HTERT-HM (cell line): ENCODE results near the gene OLFM1.

- RRBS = 3% methylated on average over 23 of the region's 51 CpGs
These were observed 1.2 kb upstream of the VAV2 start for GRCh38 chr9:133993061-133993983.

DNA sequence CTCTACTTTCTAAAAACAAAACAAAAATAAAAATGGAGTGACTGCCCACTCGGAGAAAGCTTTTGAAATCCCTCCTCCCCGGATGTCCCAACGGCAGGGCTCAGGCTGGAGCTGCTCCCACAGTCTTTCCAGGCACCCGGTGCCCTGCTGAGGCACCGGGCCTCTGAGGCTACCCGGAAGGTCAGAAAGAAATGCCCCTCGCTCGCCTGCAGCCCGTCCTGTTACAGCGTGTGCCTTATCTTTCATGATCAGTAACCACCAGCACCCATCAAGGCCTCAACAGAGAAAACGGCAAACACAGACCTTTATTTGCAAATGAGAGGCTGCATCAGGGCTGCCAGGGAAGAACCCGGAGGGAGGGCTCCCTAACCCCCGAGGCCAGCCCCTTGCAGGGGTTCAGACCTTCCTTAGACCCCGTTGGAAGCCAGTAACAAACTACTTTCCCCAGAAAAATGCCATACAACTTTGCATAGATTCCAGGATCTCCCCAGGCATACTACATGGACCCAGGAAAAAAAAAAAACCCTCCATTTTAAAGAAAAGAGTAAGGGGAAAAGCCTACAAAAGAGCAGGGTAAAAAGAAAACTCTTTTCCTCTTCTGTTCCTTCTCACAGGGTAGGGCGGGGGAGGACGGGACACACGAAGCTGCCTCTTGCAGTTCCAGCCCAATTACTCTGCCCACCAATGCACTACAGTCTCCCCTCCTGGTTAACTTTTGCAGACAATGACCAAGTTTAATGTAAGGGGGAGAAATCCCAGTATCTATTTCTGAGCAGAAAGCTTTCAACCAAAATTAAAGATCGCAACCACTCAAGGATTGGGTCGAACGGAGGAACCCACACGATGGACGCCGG lies 1.5 kb downstream of the BRD3 start:
- RRBS = 5% methylated on average over 4 of the region's 23 CpGs

GRCh38 chr9:134221171-134221698 lies 85.4 kb downstream of the WDR5 start:
- RRBS = no CpG with 5 or more reads among the region's 14 CpGs

GRCh38 chr9:134223061-134223552 lies 87.2 kb downstream of the WDR5 start:
- RRBS = no CpG with 5 or more reads among the region's 11 CpGs

GRCh38 chr9:134226156-134226586 lies 90.3 kb downstream of the WDR5 start:
- RRBS = 6% methylated on average over 2 of the region's 16 CpGs

- RRBS = no CpG with 5 or more reads among the region's 5 CpGs
These were observed 3.7 kb downstream of the RXRA start for GRCh38 chr9:134329868-134330425.

DNA sequence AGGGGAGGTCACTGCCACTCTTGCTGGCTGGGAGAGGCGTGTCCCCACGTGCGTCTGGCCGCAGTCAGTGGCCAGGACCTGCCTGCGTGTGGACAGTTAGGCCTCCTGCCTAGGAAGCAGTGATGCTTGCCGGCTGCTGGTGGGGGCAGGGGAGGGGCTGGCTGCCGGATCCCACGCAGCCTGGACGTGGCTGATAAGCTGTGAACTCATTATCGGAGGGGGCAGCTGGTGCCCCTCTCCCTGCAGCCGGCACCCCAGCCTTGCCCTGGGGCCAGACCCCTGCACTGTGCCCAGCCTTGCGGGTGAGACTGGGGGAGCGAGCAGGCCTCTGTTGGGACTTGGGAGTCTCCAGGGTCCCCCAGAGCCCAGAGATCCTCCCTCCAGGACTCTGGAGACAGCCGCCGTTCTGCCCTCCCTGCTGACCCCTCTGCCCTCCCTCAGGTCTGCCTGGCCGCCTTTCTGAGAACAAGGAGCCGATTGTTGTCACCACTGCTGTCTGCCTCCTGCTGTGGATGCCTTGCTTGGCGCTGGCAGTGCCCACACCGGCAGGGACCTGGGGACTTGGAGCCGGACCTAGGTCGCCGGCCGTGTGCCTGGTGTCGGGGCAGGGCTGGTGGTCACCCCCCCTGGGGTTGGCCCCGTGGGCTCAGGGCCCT lies 12.4 kb downstream of the RXRA start:
- RRBS = 30% methylated on average over 5 of the region's 25 CpGs

- RRBS = no CpG with 5 or more reads among the region's 46 CpGs
These were observed 33.8 kb downstream of the RXRA start for GRCh38 chr9:134359745-134360784.

DNA sequence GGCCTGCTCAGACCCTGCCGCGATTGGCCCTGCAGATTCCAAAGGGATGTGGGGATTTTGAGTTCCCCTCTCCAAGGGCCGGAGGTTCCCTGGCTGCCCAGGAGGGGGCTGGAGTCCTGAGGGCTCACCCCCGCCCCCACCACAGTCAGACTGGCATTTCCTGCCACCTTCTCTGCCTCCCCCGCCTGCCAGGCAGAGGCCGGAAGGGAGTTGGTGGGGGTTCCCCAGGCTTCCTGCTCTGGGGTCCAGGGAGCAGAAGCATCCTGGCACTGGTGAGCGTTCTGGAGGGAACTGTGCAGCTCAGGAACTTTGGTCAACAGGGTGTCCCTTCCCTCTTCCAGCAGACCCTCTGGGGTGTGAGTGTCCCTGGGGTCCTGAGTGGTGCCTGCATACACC lies 70.6 kb downstream of the RXRA start:
- RRBS = 58% methylated on average over 2 of the region's 7 CpGs

DNA sequence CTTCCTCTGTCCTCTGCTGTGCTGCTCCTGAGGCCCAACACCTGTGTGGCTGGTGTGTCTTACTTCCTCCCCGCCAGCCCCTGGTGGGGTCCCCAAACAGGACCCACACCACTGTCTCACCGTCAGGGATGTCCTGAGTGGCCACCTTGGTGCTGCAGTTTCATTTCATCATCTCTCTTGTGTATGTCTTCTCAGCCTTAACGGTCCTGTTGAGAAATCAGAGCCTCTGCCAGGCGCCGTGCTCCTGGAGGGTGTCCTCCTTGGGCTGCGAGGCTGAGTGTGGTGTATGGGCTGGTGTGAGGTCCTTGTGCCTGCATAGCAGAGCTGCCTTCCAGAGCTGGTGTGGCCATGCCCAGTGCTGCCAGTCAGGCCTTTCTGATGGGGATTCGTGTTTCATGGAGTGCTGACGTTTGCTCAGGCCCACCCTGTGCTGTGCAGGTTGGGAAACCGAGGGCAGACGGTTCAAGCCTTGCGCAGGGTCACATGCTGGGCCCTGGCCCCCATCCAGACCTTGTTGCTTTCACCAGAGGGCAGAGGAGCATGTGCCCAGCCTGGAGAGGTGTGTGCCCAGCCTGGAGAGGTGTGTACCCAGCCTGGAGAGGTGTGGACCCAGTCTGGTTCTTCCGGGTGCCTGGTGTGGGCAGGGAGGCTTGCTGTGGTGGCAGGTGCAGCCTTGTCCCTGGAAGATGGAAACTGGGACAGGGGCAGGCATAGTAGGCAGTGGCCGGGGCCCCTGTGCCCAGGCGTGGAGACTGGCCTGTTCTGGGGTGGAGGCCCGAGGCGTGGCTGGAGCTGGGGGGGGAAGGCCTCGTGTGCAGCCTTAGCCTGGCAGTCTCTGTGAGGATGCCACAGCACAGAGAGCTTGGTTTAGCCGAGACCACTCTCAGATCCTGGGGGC lies 83.9 kb downstream of the RXRA start:
- RRBS = 92% methylated on average over 1 of the region's 18 CpGs

DNA sequence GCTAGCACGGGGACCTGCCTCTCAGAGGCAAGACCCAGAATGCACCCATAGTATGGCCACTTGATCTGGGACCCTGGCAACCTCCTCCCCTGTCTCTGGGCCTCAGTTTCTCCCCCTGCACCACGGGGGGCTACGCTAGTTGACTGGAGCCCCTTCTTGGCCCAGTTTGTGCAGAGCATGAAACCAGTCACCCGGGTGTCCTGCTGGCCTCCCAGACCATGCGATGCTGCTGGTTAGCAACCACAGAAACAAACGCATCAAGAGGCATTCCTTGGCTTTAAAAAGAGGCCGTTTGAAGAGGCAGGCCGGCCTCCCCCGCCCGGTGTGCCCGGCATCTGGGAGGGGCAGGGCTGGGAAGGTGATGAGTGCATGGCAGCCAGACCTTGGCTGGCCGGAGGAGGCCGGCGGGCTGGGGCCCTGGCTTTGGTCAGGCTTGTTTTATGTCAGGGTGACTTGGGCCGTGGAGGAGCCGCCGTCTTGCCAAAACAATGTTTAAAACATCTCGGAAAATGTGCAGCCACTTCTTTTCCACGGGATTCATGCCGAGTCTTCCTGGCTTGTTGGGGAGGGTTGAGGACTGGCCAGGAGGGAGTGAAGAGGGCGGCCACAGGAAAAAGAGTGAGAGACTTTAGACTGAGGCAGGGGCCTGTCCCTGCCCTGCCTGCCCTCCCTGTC lies 142.7 kb downstream of the RXRA start:
- RRBS = 9% methylated on average over 6 of the region's 21 CpGs

DNA sequence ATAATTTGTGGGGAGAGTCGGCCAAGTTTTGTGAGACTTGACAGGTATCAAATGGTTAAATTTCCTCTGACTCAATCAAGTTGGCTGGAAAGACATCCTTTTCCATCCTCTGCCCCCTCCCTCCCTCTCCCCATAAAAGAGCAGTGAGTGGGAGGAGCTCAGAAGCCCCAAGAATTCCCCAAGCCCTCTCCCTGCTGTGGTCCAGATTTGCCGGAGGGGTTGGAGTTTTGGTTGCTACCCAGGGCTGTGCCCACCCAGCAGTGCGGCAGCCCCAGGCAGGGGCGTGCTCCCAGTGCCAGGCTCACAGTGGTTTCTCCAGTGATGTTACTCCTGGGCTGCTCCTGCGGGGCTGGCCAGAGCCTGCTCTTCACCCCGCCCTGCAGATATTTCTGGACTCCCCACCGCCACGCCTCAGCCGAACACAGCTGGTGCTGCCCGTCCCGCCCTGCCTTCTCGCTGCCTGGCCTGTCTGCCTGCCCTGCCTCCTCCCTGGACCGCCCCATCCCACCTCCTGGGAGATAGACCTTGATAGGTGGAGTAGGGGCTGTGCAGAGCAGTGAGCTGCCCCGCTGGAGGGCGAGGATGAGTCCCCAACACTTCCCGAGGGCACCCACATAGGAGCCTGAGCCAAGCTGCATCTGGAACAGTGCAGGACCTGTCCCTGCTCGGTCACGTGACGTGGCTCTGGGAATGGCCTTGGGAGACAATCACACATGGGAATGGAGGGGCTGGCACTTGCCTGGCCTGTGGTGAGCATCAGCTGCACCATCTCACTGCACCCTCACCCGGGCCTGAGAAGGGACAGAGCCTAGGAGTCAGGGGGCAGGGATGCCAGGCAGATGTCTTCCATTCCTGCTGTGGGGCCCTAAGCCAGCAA lies 3.5 kb downstream of the COL5A1 start:
- RRBS = no CpG with 5 or more reads among the region's 20 CpGs

DNA sequence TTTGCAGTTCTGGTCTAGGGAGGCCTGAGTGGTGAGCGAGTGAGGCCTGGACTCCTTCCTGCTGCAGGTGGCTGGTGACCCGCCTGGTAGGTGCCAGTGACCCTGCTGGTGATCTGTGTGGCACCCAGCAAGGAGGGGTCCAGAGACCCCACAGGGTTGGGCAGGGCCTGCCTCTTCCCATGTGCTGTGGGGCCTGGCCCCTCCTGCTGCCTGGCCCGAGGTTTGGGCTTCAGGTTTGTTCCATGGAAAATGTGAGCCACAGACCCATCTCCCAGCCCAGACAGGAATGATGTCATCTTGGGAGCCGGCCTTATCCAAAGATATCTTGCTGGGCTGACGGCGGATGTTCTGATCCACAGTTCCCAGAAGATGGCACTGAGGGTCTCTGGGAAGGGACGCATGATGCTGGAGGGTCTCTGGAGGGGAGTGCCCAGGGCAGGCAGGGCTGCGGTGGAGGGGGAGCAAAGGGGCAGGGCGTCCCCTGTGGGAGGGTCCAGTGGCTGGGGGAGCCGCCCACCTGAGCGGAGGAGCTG lies 67.9 kb downstream of the COL5A1 start:
- RRBS = no CpG with 5 or more reads among the region's 11 CpGs

GRCh38 chr9:134753650-134754345 lies 112.2 kb downstream of the COL5A1 start:
- RRBS = 93% methylated on average over 7 of the region's 38 CpGs

GRCh38 chr9:134784550-134785562 lies 95.8 kb upstream of the FCN2 start:
- RRBS = 80% methylated on average over 8 of the region's 31 CpGs

- RRBS = no CpG with 5 or more reads among the region's 17 CpGs
These were observed 75.7 kb upstream of the FCN2 start for GRCh38 chr9:134804826-134805460.

GRCh38 chr9:134812217-134812759 lies 68.3 kb upstream of the FCN2 start:
- RRBS = no CpG with 5 or more reads among the region's 20 CpGs

DNA sequence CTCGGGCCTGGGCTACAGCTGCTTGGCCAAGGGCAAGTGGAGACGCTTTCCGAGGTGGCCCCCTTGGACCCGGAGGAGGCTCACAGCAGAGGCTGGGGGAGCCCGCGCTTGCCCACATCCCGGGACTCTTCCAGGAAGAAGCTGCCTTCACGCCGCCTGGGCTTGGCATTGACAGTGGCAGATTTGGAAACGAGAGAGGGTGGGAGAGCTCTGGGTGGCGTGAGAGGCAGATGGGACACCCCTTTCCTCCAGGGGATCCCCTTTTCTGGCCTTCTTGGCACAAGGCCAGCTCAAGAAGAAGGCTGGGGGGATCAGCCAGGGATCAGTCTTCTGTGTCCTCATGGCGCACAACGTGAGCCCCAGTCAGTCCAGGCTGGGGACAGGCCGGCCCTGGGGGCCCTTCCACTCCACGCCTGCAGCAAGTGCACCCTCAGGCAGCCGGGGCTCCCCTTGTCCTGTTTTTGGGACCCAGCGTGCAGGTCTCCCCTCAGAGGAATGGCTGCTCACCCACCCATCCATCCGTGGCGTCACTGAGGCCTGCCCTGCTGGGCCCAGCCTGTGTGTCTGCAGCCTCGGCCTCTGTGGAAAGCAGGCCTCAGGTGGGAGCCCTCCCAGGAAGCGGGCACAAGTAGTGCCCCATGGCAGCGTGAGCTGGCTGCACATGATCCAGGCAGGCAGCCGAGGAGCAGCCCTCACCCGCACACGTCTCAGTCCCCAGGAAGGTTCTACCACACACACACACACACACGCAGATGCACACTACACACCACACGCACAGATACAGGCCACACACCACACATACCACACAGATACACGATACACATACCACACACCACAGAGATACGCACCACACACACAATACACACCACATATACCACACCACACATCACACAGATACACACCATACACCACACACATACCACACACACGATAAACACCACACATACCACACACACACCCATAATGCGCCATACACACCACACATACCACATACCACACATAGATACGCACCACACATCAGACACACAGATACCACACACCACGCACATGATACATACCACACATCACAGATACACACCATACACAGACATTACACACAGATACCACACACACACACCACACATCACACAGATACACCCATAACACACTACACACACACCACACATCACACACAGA lies 52.5 kb upstream of the FCN2 start:
- RRBS = 82% methylated on average over 4 of the region's 33 CpGs

GRCh38 chr9:134843666-134844126 lies 36.9 kb upstream of the FCN2 start:
- RRBS = no CpG with 5 or more reads among the region's 18 CpGs

DNA sequence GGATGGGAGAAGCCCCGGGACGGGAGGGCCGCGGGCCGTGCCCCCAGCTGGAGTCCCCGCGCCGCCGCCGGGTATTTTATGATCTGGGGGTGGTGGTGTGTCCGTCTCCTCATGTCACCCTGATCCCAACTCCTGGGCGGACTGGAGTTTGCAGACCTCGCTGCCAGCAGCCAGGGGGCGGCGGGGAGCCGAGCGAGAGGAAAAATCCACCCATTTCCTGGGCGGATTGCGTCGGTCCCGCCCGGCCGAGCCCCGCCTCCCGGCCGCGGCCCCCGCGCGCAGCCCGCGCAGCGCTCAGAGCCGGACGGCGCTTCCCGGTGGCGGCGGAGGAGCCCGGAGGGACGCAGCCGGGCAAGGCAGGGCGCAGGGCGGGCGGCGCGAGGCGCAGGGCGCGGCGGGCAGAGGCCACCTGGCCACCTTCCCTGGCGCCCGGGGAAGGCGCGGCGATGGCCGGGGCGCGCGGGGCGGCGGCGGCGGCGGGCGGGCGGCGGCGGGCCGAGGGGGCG lies at the start of gene OLFM1:
OLFM1 (plus strand) TSS at position 297 of the 506 bp plus-strand sequence.
- RRBS = 2% methylated on average over 28 of the region's 71 CpGs